ENCODE measurements around a stretch of chr4.

DNA sequence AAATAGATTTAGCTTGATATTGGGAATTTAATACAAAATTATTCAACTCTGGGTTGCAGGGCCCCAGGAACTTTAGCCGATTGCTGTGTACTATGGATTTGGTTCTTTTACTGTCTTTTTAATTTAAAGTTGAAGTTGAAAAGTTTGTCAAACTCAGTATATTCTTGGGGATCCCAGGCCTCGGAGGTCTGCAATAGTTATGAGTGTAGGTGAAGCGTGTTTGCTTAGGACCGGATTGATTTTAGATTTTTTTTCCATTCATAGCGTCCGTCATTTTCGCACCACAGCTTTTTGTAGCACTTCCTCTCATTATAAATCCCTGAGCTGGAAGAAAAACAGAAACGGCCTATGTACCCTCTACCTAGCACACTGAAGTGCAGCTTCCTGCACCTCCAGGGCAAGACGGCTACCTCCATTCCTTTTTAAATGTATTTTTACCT, 433 bp upstream of the AGA start:
- PRO-cap, result no peak
- RAMPAGE, long total RNA, 2 experiments, result no peak in any of the 2 experiments

DNA sequence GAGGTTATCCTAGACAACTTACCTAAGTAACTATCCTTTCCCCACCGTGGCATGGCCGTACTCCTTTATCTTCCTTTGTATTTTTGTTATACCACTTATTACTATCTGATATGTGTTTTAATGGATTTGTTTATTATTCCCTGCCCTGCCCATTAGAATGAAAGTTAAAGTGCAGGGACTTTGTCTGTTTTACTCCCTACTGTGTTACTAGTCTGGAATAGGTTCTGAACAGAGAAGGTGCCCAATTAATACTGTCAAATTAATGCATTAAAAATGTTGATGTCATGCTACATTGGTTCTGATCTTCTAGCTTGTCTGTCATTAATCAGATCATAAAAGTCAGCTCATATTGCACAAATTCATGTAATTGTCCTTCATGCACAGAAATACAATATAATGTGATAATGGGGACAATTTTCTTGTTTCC, 1839.8 kb upstream of the TENM3 start:
- PRO-cap, result no peak
- RAMPAGE, long total RNA, 2 experiments, result no peak in any of the 2 experiments

- PRO-cap, result no peak
- RAMPAGE, long total RNA, 2 experiments, result no peak in any of the 2 experiments
Measured at GRCh38 chr4:180826999-180827472, 1416.2 kb upstream of the TENM3 start.

- PRO-cap, result no peak
- RAMPAGE, long total RNA, 2 experiments, result no peak in any of the 2 experiments
Measured at GRCh38 chr4:182593677-182594171, 323.5 kb downstream of the DCTD start.

DNA sequence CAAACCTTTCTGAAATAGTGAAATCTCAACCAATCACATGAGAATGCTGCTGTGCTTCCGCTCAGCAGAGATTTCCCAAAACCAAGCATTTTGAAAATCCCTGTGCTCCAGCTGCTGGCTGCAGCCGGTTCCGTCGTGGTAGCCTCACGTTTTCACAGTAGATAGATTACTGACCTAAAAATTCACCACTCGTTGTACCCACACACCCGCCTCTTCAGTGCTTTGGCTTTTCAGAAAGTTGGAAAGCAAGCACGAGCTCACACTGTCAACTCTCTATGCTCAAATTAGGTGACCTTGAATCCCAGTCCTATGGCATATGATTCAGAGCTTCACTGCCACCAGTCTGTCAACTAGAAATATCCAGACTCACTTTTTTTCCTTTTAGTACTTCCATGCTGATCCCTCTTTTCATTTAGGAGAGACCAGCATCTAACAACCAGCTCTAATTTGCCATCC, 168.9 kb downstream of the DCTD start:
- PRO-cap, result no peak
- RAMPAGE, long total RNA, 2 experiments, result no peak in any of the 2 experiments

- PRO-cap, result no peak
- RAMPAGE, long total RNA, 2 experiments, result no peak in any of the 2 experiments
Measured at GRCh38 chr4:182922492-182923219, 5.5 kb upstream of the DCTD start.

DNA sequence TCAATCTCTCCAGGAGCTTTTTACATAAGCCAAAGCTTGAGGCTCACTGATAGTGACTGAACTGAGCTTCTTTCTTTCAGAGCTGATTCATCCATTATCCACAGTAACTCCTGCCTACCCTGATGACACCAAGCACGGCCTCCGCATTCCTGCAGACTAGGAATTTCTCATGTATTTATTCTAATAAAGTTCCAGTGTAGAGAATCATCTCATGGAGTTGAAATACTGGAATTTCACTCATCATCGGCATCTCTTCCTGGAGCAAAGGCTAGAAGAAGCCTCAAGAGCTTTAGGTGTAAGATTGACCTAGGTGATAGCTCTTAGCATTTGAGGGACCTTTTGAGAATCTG, 12.1 kb upstream of the DCTD start:
- PRO-cap, result no peak
- RAMPAGE, long total RNA, 2 experiments, result no peak in any of the 2 experiments

DNA sequence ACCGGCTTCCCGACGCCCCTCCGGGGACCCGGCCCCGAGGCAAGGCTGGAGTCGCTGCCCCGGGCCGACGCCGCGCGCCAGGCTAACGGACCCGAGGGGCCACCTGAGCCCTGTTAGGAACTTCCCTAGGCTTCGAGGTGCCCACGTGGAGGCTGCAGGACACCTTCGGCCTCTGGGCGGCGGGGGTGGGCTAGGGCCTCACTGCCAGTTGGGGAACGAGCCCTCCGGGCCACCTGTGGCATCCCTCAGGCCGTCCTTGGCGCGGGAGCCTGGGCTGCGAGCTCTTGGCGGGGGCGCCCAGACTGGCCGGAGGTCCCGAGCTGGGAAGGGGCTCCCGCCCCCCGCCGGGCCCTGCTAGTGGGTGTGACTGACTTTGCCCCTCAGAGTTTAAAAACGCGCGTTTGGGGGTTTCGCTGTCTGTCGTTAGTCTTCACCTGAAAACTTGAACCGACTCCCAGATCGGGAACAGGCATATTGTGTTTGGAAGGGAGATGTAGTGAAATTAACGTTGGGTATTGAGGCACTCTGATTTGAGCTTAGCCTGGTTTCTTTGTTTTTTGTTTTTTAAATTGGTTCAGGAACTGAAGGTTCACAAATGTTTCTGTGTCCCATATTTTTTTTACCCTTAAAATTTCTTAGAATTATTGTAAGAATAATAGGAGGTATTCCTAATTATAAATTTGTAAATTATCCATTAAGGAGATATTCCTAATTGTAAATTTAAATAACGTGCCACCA, 916 bp downstream of the WWC2 start:
- PRO-cap, result no peak
- RAMPAGE, long total RNA, 2 experiments, result no peak in any of the 2 experiments

DNA sequence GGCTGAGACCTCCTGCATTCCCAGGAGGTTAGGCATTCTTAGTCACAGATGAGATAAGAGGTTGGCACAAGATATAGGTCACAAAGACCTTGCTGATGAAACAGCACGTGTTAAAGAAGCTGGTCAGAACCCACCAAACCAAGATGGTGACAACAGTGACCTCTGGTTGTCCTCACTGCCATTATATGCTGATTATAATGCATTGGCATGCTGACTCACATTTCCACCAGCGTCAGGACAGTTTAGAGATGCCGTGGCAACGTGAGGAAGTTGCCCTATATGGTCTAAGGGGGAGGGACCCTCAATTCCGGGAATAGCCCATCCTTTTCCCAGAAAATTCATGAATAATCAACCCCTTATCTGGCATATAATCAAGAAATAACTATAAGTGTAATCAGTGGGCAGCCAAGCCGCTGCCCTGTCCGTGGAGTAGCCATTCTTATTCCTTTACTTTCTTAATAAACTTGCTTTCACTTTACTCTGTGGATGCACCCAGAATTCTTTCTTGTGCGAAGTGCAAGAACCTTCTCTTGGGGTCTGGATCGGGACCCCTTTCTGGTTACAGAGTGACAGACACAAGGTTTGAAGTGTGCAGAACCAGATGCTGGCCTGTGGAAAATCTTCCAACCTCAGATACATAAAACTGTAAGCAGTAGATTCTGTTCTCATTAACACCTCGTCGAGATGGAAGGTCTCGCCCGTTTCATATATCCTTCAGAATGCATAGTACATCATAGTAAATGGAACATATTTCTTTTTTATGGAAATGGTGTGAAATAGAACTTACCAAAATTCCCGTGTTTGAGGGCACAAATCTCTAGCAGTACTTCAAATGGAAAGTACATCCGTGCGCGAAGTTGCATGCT, 26.9 kb upstream of the CLDN24 start:
- PRO-cap, result no peak
- RAMPAGE, long total RNA, 2 experiments, result no peak in any of the 2 experiments

DNA sequence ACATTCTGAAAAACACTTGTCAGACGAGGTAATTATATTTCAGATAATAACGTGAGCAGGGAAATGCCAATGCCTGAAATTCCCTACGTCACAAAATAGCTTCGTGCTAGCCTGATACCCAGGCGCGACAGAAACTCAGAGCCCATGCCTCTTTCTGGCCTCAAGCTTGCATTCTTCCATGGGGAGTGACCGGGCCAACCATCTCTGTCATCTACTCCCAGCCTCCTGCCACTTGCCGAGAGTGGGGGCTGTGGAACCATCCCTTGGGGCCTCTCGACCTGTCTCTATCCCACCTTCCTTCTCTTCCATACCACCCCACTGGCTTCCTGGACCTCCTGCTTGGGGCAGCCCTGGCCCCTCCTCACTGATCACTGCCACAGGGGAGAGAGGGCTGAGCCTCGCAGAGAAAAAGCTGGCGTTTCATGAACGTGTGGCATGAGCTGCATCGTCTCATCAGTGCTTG, 34.5 kb upstream of the CDKN2AIP start:
- PRO-cap, result no peak
- RAMPAGE, long total RNA, 2 experiments, result no peak in any of the 2 experiments

GRCh38 chr4:183635813-183636176, 23.2 kb downstream of the RWDD4 start:
- PRO-cap, result no peak
- RAMPAGE, long total RNA, 2 experiments, result no peak in any of the 2 experiments

DNA sequence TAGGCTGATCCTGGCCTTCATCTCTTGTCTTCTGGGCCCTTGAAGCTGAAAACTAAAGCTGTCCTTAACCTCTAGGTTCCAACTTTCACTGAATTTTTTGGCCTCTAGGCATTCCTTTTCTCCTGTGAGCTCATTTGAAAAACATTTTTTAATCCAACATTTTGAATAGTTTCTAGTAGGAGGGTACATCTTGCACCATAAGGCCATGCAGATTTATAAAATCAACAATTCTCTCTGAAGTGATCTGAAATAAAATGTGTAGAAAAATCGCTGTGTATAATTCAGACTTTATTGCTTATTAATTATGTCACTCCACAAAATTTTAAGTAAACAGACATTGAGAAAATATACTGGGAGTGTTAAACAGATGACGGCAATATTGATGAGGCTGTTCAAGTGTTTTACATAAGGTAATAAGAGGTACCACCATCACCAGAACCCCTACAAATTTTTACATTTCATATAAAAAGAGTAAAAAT, 19.6 kb downstream of the RWDD4 start:
- PRO-cap, result no peak
- RAMPAGE, long total RNA, 2 experiments, result no peak in any of the 2 experiments

- PRO-cap, result no peak
- RAMPAGE, long total RNA, 2 experiments, result no peak in any of the 2 experiments
Measured at GRCh38 chr4:183807903-183808681, 97.0 kb upstream of the STOX2 start.

DNA sequence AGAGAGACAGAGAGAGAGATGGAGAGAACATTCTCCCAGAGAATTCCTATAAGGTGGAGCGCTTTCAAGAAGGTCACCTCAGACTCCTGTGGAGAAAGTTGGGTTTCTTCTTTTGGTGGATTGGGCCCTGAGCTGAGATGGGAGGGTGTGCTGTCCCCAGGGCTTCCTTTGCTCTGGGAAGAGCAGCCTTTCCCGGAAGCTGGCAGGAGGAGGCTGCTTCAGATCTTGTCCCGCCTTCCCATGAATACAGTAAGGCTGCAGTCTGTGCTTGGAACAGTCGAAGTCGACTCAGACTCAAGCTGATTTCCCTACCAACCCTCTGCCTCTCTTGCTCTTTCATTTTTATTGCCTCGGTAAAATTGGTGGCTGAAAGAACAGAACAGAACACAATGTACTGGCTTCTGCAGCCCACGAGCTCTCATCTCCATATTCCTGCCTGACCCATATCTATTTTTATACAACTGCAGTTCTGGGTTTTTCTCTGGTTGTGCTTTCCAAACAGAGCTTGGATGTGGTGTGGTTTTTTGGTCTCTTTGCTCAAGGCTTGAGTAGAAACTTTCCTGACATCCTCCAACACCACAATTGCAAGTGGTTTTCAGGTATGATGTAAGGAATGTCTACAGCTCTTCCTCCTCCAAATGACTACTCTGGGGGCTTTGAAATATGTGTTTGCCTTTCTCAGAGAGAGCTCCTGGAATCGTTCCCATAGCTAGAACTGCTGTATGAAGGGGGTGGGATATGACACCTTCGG, 61.5 kb downstream of the ENPP6 start:
- PRO-cap, result no peak
- RAMPAGE, long total RNA, 2 experiments, result no peak in any of the 2 experiments

- PRO-cap, result no peak
- RAMPAGE, long total RNA, 2 experiments, result no peak in any of the 2 experiments
Measured at GRCh38 chr4:184386999-184387863, 87.1 kb downstream of the IRF2 start.

DNA sequence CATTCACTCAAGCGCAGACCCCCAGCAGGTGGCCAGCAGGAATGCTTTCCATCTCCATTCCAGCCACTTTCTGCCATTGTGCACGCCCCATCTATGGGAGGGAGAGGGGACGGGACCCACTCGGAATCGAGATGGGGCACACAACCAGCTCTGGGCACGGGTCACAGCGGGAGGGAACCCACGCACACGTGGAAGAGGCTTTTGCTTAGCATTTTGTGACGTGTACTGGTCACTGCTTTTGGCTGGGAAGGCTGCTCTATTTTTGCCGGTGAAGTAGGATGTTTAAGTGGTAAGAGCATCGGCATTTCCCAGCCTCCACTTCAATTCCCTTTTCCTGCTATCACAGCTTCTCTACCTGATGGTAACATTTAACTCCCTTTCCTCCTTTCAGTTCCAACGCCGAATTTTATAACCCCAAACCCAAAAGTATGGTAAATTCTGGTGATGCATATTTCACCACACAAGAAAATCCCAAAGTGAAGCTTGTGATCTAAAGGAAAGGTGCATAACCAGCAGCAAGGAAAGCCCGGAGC, 84.2 kb downstream of the IRF2 start:
- PRO-cap, result no peak
- RAMPAGE, long total RNA, 2 experiments, result no peak in any of the 2 experiments

DNA sequence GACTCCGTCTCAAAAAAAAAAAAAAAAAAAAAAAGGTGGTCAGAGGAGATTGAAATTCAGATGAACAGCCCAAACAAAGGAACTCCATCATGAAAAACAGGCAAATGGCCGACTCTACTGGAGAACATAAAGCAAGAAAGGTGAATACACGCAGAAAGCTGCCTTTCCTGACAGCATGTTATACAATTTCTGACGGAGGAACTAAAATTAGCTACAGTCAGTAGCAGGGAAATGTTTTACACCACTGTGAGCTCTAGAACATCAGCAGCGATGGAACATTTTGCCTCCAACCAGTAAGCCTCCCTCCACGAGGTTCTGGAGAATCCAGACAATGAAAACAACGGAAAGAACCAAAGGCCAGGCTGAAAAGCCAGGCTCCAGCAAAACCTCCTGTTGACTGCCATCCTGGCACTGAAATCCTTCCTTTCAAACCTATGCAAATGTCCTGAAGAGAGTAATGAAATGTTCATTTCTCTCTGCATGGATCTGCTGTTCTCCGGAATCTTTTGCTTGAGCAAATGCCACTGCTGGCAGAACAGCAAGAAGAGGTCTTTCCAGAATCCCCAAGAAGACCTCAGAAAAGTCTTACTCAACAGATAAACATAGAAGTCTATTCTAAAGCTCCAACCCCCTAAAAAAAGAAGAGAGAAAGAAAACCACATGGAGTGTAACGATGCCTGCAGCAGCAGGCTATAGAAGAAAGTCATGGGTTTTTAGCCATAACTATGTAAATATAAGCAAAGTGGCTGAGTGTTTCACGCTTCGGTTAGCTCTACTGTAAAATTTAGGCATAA, 78.8 kb downstream of the IRF2 start:
- PRO-cap, result no peak
- RAMPAGE, long total RNA, 2 experiments, result no peak in any of the 2 experiments

DNA sequence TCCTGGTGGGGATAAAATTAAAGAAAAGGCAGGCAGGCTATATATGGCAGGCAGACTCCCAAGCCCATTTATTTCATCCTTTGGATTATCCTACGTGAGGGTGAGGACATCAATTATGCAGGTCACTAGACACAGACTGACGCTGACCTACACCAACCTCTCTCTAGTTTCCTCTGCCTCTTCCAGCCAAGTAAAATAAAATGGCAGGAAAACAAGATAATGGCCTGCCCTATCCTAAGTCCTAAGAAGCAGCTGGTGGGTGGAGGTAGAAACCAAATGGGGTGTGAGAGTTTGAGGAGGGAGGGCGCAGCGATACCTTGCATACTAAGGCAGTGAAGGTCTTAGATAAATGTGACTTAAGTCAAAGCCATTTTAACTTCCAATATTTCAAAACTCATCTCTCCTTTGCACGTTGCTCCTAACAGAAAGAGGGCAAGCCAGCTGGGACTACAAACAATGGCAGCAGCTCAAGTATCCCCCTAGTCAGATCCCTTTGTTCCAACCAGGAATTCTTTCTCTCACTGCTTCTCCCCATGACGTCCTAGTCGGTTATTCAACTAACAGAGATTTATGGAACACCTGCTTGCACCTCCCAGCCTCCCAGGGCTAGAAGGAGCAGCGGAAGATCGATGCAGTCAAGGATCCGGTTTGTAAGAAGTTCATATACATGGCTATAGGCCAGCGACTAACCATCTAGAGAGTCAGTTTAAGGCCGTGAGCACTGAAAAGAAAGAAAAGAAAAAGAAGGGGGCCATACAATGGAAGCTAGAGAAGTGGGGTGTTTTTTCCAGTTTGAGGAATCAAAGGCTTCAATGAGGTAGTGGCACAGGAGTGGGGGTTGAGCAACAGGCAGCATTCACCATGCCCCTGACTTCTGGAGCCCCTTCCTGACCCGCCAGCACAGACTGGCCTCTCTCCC, 72.6 kb downstream of the IRF2 start:
- PRO-cap, result no peak
- RAMPAGE, long total RNA, 2 experiments, result no peak in any of the 2 experiments

- PRO-cap, result no peak
- RAMPAGE, long total RNA, 2 experiments, result no peak in any of the 2 experiments
Measured at GRCh38 chr4:184420797-184421627, 53.3 kb downstream of the IRF2 start.

GRCh38 chr4:184427679-184428089, 46.7 kb downstream of the IRF2 start:
- PRO-cap, result no peak
- RAMPAGE, long total RNA, 2 experiments, result no peak in any of the 2 experiments